ENCODE results near the gene FCRL3.

DNA sequence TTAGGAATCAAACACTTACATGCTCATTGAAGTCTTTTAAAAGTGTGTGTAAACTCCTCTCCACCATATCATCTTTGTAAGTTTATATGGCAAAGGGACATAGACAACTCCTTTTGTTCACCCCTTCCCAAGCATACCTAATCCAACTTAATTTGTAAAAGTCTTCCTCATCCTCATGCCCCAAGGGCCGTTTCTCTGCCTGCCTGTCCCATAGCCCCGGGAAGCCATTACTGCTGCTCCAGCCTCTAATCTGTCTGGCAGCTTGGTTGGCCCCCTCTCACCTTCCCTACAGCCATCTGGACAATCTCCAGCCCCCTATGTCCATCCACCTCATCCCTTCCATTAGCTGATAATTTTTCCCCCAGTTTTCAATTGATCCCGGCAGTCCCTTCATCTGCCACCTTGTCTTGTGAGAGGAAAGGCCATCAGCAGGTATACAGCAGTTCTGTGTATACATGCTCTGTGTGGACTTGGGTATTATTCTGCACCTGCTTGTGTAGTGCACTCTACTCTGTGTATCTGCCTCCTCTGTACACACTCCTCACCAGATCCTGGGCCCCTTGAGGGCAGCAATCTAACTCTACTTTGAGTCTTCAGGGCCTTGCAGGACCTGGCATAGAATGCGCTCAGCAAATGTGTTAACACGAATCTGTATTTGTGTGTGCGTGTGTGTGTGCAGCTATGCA lies 3.6 kb upstream of the MEF2D start:
- PRO-cap = no peak

- PRO-cap = bidirectional peak, plus-strand start at chr1:156665002, minus-strand start at chr1:156664977
Measured at GRCh38 chr1:156664174-156665416, 12.6 kb downstream of the NES start.

GRCh38 chr1:156670956-156671841 lies 6.0 kb downstream of the NES start:
- PRO-cap = no peak

DNA sequence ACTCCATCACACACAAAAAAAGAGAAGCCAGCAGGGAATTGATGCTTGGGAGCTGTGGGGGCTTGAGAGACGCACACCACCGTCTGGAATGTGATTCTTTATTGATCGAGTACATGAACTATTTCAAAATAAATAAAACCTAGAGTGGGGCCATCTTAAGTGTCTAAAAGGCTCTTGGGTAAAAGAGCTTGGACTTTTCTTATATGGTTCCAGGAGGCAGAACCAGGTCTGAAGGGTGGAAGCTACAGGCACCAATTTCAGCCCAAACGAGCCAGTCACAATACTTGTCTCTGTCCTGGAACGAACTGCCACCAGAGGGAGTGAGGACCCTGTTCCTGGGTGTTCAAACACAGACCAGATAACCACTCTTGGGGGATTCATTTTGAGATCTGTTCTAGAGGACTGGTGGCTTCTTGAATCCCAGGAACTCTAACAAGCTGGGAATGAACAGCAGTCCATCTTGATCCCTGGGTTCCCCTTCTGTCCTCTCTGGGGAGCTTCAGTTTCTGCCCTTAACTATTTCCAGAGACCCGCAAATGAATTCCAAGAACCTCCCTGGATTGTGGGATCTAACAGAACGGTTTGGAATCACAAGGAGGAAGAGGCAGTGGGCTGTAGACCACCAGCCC lies 11.8 kb upstream of the NES start:
- PRO-cap = no peak

DNA sequence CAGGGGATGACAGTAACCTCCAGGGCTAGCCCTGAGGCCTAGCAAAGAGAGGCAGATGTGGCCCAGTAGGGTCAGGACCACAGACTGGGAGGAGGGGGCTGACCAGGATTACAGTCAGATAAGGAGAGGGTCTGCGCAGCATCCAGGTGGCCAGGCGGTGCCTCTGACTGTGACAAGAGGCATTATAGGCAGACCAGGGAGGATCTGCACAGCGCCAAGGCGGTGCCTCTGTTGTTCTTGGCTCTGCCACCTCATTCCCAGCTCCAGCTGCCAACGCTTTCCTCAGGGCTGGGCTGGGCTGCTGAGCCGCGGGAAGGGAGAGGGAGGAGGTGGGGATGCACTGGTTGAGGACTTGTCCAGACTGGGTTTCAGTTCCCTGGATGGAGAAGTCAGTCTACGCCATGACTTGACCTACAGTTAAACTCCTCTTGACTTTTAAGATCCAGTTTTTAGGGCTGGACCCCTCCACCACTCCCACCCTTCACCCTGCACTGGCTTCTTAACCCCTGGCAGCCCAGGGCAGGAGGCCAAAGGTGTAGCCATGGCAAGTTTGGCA lies 4.4 kb upstream of the CRABP2 start:
- PRO-cap = no peak

- PRO-cap = no peak
Measured at GRCh38 chr1:156742805-156743528, 2.1 kb upstream of the MRPL24 start.

DNA sequence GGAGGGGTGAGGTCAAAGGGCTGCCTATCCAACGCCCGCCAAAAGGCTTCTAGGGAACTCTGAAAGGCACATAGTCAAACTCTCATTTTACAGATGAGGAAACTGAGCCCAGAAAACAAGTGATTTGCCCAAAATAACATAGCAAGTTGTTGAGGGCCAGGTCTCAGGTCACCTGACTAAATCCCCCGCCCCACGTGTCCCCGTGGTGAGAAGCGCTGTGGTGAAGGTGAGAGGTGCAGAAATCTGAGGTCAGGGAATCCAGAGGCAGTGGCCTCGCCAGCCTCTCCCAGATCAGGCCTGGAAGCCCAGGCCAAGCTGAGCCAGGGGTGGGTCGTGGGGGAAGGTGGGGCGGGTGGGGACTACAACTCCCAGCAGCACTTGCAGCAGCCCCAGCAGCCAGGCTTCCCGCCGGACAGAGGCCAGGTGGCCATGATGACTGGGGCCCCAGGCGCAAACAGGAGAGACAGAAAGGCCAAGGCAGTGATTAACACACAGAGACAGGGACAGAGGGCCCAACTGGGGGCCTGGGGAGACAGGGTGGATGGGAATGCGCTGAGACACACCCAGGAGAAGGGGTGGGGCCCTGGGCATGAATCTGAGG lies 5.0 kb downstream of the HDGF start:
- PRO-cap = unidirectional peak, plus-strand start at position 238 of the sequence; bidirectional peak, plus-strand start at position 430 of the sequence, minus-strand start at position 317 of the sequence

GRCh38 chr1:156791420-156791896 lies 24.1 kb downstream of the PRCC start:
- PRO-cap = no peak

DNA sequence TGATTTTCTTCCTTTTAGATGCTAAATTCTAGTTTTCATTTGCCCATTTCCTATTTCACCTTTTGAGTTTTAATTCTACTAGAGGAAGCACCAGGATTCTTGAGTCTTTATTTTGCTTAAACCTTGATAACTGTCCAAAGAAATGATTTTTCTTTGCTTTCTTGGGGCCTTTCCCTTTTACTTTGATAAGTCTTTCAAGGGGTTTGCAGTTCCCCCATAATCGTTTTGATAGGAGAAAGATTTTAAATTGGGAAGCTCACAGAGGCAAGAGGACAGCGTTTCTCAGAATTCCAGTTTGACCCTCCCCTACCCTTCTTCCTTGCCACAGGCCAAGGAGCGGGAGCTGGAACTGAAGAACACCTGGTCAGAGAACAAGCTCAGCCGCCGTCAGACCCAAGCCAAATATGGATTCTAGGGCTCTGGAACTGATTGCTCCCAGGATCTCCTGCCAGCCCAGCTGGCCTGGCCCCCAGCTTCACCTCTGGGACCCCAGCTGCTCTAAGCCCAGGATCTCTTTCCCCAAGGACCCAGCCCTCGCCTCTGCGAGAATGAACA lies 16.5 kb downstream of the SH2D2A start:
- PRO-cap = no peak

DNA sequence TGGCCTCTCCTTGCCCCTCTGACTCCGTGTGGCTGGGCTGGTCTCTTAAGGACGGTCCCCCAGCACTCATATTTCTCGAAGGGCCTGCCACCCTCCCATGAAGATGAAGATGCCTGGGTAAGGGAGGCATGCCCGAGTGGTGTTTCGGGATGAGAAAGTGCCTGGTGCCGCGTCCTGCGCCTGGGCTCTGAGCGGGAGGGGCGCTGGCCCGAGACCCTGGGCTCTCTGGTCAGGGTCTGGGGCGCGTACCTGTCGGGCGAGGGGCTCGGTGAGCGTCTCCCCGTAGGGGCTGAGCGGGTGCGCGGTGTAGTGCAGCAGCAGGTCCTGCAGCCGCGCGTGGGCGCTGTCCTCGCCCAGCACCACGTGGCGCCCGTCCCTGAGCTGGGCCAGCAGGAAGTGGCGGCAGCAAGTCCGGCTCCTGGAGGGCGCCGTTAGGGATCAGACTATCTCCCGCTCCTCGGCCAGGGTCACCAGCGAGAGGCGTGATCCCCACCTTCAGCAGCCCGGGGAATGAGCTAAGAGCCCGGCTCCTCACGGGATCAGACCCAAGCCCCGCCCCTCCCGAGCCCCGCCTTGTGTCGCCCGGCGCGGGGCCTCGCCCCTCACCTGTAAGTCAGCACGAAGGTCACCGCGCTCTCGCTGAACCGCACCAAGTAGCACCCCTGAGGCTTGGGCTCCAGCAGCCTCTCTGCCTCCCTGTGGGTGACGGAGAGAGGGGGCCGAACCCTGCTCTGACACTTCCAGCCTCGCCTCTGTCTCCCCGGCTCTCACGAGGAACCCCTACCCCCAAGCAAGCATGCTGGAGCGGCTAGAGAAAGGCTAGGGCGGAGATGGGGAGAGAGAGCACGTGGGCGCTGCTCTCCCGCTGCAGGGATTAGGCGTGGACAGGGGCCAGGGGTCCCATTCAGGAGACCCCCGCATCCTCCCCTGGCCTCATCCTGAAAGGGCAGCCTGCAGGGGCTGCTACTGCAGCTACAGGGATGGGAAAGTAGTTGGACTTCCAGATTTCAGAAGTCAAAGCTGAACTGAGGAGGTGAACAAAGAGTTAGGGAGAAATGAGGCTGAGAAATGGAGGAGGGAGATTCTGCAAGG lies 2.7 kb downstream of the SH2D2A start:
- PRO-cap = unidirectional peak, plus-strand start at position 408 of the sequence; unidirectional peak, minus-strand start at position 512 of the sequence

- PRO-cap = no peak
Measured at GRCh38 chr1:156815787-156816583, 663 bp downstream of the SH2D2A start.

- PRO-cap = no peak
Measured at GRCh38 chr1:156939285-156940122, 19.1 kb downstream of the LRRC71 start.

DNA sequence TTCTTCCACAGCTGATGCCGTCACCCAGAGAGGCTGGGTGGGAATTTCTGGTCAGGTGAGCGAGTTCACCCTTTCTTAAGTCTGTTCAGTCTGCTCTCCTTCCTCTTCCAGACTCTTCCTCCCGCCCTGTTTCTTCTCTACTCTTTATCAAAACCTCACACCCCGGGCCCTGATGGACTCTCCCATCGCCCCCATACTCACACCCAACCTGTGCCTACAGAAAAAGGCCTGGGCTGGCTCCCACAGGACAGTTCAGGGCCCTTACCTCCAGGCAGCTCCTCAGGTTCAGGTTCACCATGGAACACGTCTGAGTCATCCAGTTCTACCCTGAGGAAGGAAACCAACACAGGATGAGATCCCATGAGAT lies 20.7 kb downstream of the LRRC71 start:
- PRO-cap = no peak

- PRO-cap = no peak
Measured at GRCh38 chr1:156976258-156977326, 56.2 kb downstream of the LRRC71 start.

DNA sequence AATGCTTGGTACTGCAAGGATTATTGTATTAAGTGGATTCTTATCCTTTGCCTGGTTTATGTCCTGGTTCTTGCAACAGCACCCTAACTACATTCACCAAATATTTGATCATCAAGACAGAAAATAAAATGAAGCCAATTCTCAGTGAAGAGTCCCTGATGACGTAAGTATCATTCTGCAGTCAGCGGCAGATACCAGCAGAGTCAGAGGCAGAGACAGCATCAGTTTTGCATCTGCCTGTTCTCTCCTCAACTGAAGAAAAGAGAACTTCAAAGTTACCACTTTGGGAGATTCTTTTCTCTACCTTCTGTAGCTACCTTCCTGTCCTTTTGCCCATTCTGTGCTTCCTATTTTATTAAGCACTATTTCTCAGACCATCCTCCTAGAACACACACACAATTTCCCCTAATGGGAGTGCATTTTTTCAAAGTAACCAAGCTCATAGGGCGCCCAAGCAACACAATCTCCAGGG lies 19.6 kb downstream of the ARHGEF11 start:
- PRO-cap = no peak

DNA sequence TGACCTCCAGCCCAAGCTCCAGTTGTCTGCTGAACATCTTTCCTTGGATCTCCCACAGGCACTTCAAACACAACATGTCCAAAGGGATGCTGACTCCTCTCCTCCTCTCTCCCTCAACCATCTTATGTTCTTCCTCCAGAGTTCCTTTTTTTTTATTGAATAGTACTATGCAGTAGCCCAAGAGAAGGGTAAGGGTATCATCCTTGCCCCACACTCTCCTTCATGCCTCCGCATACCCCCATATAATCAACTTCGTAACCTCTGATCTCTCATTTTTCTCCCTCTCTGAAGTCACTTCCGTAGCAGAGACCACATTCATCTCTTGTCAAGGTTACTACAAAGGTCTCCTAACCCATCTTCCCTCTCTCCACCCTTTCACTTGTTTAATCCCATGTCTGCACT lies 12.4 kb downstream of the ARHGEF11 start:
- PRO-cap = no peak

GRCh38 chr1:157055698-157056109 lies 10.2 kb upstream of the ARHGEF11 start:
- PRO-cap = unidirectional peak, plus-strand start at chr1:157055854

DNA sequence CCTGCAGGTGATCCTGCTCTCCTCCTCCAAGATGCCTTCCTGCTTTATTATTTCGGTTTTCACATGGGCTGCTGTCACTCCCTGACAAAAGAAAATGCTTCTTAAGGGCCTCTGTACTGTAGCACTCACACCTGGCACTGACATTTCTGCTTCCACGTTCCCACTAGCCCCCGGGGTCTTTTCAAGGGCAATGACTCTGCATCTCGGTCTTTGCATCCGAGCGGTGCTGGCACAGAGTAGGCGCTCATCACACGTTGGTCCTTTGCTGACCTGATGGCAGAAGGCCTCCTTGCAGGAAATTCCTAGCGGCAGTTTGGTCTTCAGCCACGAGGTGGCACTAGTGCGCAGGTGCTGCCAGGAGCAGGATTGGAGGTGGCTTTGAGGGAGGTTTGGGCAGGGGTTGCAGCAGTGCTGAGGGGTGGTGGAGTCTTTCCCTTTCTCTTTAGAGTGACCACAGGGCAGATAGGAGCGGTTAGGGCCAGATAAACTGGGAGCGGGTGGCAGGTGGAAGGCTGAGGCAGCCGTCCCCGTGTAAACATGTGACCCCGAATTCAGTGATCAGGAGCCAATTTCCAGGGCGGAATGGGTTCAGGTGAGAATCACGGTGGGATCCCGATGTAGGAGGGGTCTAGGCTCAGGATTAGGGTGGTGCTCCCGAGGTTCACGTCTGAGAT lies 25.4 kb upstream of the ETV3 start:
- PRO-cap = no peak

DNA sequence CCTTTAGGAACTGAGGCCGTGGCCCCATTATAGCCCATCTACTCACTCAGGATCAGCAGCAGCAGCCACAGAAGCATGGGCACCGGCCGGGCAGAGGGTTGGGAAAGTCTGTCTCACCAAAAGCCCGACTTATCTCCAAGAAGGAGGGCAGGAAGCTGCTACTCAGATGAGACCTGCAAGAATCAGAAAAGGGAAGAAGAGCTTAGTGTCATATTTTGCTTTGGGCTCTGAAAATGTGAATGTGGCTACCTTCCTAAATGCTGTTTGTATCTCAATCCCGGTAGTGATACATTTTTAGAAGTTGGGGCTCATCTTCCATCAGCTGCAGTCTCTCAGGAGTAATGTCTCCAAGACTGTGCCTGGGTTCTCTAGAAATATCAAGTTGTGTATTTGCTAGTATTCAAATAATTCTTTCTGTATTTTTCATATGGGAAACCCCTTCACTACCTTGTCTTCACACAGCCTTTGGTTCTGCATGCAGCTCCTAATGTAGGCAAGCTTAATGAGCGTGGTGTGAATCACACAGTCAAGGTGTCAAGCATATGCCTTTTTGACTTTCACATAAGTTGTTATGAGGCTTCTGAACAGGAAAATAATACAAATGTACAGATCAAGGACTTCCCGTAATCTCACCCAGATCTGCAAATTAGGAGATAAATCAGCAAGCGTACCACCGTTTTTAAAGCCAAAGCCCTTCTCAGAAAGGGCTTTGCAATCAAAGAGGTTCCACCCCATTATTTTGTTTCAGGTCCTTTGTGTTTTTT lies at the start of gene FCRL3:
TSS of gene FCRL3 (minus strand) at position 357 of the 764 bp plus-strand sequence.
- PRO-cap = no peak

DNA sequence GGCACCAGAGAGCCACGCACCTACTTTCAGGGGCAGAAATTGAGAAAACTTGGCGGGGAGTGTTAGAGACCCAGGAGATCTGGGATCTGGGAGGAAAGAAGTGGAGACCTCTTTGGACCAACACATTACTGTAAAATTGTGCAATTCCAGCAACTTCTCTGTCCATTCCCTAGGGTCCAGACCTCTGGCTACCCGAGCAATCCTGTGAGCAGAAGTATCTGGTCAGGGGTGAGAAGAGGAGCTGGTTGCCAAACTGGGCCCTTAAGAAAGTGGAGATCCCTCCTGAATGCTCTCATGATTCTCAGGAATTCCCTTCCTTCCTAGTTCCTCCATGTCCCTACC lies 1.3 kb upstream of the KIRREL1 start:
- PRO-cap = no peak

All from left lung (tissue), 1 donor.